Calu3 (cell line): ENCODE results near the gene SLAIN1.

- PRO-cap: no peak
These were observed 174.7 kb downstream of the KCTD12 start for GRCh38 chr13:76711478-76711889.

GRCh38 chr13:76764111-76765070 lies 121.8 kb downstream of the KCTD12 start:
- PRO-cap: no peak

DNA sequence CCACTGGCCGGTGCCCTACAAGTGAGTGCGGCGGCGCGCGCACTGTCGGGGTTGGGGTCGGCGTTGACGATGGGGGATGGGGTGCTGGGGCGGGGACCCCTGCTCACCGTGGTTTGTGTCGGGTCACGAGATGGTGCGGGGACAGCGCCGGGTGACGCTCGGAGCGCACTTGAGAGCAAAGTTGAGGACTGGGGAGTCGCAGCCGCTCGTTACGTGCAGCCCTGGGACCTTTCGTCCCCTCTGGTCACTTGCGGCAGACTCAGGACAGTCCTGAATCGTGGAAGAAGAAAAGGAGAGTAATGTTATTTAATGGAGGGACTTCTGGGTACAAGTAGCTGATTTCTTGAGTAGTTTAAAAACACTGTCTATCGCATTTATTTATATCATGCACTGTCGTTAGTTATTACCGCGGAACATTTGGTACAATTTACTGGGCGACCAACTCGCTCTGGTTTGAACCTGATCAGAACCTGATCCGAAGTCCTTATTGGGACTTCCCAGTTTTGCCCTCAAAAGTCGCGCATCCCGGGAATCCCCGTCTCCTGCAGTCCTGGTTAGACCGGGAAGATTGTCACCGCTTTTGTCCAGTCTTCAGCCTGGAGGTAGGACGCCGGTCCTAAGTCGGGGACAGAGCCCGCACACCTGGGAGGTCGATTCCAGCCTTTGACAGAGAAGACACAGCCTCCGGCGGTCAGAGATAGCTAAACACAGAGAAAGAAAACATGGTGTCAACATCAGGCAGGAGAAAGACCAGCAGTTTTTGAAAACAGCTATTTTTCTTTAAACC lies 563 bp downstream of the CLN5 start:
- PRO-cap: bidirectional peak, plus-strand start at position 178 of the sequence, minus-strand start at position 71 of the sequence

DNA sequence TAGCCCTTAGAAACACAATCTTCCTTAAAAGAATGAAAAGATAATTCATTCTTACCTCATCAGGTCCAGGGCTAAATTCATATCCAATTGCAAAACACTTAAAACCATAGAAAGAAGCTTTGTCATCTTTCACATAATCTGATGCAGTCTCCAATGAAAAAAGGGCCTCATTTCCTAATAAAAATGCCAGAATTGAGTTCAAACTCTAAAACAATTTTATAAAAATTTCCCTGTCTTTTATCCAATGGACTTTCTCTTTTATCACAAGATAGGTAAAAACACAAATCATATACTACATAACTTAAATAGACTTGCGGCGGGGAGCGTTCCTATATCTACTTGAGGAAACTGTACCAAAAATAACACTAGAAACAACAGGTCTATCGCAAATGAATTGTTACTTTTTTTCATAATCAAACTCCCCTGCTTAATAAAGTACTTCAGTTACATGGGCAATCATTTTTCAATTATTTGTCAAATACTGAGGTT lies 138.3 kb upstream of the FBXL3 start:
- PRO-cap: no peak

GRCh38 chr13:77176358-77177027 lies 149.5 kb upstream of the FBXL3 start:
- PRO-cap: no peak

DNA sequence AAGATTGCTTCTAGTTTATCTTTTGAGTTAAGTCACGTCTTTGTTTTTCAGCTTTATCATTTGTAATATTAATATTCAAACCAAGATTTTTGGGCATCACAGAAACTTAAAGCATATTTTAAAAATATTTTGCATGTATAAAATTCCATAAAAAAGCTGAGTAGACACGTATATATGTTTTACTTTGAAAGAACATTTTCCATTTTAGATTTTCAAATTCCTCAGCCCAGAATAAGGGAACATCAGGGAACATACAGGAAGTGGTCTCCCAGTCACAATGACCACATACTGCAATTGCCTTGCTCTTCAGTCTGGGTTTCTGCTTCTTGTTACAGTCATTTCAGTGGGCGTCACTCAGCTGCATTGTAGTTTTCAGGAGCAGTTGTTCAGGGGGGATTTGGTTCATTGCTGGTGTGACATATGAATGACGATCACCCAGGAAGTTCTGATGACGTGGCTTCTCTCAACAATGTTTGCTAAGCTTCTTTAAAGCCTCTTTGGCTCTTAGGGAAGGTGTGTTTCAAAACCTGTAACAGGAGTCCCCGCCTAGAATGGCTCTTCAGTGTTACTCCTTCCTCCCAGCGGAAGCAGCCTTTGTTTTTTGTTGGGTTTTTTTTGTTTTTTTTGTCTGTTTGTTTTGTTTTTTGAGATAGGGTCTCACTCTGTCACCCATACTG lies 1.7 kb upstream of the SCEL start:
- PRO-cap: no peak

- PRO-cap: unidirectional peak, plus-strand start at chr13:77697717
These were observed at the start of gene SLAIN1 for GRCh38 chr13:77697025-77697776. SLAIN1 (plus strand) TSS chr13:77697687.

DNA sequence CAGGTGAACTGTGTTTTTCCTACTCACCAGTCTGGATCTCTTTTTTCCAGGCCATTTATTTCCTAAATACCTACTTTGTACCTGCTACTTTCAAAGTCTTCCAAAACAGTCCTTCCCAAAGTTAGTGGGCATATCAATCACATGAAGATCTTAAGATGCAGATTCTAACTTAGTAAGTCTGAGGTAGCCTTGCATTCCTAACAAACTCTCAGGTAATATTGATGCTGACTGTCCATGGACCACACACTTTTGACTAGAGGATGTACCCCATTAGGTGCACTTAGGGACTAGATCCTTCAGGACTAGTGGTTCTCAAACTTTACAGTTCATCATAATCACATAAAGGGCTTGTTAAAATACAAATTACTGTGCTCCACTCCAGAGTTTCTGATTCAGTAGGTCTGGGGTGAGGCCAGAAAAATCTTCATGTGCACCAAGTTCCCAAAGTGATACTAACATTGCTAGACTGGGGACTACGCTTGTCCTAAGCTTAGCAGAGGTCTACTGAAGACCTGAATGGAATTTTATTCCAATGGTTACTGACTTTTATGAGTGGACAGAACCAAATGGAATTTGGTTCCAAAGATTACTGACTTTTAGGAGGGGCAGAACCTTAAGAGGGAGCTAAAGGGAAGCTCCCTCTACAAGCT lies 1.1 kb downstream of the EDNRB start:
- PRO-cap: no peak

DNA sequence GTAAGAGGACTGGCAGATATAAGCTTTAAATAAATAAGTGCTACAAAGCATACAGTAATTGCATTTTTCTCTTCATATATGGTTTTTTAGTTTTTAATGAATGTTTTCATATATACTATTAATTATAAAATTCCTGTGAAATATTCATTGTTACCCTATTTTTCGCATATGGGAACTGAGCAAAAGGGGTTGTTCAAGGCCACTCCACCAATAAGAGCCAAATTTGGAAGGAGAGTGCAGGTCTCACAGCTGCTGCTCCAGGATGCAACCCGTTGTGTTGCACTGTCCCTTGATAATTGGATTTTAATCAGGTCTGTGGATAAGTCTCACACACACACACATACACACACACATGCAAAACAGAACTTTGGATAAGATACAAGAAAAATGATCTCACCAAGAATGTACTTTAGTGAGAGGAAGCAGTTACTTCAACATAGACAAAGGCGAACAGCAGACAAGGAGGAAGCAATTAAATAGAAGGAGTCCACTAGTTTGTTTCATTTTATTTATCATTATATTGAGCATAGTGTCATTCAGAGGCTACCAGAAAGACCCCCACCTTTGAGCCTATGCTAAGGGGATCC lies 127.2 kb upstream of the EDNRB start:
- PRO-cap: no peak

GRCh38 chr13:78102300-78102575 lies 183.6 kb upstream of the EDNRB start:
- PRO-cap: no peak

GRCh38 chr13:78372352-78372900 lies 230.9 kb downstream of the POU4F1 start:
- PRO-cap: no peak

DNA sequence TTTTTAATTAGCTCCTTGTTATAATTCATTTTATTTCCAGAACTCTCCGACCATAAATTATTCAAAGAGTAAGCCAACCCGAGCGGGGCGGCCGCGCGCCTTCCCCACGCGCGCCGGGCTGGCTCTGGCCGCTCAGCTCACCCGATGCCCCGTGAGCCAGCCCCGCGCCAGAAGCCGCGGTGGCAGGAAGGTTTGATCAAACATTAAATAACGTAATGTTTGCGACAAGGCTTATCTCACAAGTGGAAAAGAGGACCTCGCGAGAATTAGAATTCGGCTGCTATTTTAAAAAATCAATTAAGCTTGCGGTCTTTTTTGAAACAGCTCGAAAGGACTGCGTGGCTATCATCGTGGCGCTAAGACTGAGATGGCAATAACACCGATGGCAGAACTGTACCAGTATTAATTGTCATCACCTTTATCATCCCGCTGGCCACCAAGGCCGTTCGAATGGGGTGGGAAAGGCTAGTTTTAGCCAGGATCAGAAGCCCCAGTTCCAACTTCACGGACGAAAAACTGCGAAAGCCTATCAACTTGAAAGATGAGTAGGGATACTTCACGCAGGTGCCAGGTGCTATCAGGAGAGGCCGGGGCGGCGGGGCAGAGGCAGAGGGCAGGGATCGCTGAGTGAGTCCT lies 6.5 kb downstream of the POU4F1 start:
- PRO-cap: no peak

DNA sequence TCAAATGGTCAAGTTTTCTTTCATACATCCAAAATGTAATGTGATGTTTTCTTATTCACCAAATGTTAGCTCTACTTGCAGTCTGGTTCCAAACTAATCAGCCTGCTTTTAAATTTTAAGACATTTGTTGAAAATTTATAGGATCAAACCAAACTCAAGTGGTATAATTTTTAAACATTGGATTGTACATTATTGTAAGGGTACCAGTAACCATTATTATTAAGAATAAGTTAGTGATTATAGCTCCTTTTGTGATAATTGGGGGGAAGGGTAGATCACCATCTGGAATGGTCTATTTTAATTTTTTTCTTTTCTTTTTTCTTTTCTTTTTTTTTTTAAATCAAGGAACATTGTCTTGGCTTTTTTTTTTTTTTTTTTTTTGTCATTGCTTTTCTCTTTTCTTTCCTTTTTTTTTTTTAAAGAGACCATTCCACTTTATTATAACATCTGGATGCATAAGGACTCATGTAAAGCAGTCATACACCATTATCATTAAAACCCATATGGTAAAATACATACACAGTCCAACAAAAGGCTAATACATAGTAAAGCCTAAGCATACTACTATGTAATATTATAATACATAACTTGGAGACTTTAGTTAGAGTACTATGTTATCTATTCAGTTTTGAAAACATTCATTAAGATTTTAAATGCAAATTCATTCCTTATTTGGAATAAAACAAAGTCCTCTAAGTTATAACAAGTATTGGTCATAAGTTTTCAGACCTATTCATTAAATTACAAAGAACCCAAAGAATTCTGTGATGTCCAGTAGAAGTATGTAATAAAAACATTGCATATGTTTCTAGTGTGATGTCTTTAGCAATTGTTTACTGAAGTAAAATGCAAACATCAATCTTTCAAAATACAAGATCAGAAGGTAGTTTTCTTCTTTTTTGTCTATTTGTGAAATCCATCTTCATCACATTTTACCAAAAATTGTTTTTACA lies 86.2 kb downstream of the RBM26 start:
- PRO-cap: no peak

DNA sequence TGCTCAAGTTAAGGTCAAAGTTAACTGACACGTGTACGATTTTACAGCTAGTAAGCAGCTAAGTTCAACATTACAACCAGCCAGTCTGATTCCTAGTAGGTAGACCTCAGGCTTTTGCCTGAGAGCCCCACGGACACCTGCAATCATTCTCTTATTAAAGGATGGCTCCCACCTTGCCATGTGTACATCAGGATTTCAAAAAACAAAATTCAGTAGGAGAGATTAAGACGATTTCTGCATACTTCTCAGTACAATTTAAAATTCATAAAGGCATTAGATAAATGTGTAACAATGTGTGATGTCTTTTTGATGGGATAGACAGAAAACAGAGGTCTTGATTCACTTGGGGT lies 141.7 kb downstream of the SPRY2 start:
- PRO-cap: no peak

DNA sequence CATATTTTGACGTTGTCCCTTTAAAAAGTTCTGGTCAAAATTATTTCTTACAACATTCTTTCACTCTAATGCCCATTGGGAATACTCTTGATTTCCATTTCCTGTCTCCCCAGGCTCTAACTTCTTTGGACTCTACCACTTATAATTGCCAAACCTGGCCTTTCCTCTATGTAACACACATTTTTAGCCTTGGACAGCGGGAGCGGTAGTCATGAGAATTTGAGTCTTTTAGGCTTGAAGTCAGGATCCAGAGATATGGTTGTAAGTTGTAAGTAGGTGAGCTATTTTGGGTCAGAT lies 163.5 kb upstream of the SPRY2 start:
- PRO-cap: no peak

GRCh38 chr13:80824241-80824777 lies 483.4 kb upstream of the SPRY2 start:
- PRO-cap: no peak

GRCh38 chr13:81340159-81340980 lies 999.4 kb upstream of the SPRY2 start:
- PRO-cap: no peak

DNA sequence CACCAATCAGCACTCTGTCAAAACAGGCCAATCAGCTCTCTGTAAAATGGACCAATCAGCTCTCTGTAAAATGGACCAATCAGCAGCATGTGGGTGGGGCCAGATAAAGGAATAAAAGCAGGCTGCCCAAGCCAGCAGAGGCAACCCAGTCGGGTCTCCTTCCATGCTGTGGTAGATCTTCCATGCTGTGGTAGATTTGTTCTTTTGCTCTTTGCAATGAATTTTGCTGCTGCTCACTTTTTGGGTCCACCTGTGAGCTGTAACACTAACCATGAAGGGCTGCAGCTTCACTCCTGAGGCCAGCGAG lies 593.7 kb downstream of the SLITRK6 start:
- PRO-cap: no peak

- PRO-cap: no peak
These were observed 337.4 kb upstream of the SLITRK5 start for GRCh38 chr13:87333746-87334167.

- PRO-cap: no peak
These were observed 1366.4 kb upstream of the GPC5 start for GRCh38 chr13:90032051-90032466.